Tibial artery (tissue), 1 donor: ENCODE measurements around a stretch of chr2.

DNA sequence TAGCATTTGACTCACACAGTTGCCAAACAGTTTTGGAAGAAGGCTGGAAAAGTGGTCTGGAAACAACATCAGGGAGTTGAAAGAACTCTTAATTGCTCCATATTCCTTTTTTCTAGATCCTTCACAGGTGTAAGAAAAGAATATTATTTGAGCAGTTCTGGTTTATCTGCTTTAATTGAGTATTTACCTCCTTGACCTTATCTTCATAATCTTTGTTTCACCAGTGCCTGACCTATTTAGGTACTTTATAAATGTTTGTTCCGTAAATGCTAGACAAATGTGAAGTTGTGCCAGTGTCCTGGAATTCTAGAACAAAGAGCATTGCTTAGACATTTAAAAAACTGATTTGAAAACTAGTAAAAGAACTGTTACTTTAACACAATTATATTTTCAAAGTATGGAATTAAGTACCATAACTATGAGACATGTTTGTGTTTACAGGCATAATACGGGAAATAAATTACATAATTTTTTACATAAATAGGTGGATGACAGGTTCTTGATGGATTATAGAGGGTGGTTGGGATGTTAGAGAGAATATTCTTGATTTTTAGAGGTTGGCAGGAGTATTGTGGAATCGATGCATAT lies 15.2 kb downstream of the SPOPL start:
- PRO-cap, result no peak

- PRO-cap, result no peak
Measured at GRCh38 chr2:142462817-142463037, 331.9 kb upstream of the LRP1B start.

DNA sequence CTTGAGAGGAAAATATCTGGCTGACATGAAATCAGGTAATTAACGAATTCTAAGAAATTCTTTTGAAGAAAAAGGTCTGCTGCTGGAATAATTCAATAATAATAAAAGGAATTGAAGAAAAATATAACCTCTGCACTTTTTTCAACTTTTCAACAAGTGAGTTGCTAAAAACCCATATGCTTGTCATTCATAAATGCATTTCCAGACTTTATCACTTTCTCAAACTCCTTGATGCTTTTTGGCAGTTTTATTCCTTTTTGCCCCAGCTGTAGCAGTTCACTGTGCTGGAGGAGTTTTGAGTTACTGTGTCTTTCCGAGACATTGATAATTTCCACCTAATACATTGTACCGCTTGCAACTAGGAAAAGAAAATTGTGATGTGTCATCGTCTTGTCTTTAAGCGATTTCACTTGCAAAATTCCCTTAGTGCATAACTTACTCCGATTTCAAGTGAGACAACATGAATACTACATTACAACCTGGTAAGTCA lies 340.7 kb upstream of the KYNU start:
- PRO-cap, result no peak

DNA sequence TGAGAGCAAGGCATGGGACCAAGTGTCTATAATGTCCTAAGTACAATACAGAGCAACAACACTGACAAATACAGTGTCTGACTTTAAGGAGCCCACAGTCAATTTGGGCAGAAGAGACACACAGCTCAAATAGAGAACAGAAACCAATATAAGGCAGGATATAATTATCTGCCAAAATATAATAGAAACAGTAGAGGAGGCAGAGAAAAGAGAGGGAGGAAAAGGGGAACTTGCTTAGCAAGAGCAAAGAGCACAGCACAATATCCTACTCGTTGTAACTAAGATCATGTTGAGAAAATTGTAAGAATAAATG lies 12.1 kb downstream of the ARHGAP15 start:
- PRO-cap, result no peak

- PRO-cap, result no peak
Measured at GRCh38 chr2:143845085-143845479, 487.2 kb downstream of the GTDC1 start.

DNA sequence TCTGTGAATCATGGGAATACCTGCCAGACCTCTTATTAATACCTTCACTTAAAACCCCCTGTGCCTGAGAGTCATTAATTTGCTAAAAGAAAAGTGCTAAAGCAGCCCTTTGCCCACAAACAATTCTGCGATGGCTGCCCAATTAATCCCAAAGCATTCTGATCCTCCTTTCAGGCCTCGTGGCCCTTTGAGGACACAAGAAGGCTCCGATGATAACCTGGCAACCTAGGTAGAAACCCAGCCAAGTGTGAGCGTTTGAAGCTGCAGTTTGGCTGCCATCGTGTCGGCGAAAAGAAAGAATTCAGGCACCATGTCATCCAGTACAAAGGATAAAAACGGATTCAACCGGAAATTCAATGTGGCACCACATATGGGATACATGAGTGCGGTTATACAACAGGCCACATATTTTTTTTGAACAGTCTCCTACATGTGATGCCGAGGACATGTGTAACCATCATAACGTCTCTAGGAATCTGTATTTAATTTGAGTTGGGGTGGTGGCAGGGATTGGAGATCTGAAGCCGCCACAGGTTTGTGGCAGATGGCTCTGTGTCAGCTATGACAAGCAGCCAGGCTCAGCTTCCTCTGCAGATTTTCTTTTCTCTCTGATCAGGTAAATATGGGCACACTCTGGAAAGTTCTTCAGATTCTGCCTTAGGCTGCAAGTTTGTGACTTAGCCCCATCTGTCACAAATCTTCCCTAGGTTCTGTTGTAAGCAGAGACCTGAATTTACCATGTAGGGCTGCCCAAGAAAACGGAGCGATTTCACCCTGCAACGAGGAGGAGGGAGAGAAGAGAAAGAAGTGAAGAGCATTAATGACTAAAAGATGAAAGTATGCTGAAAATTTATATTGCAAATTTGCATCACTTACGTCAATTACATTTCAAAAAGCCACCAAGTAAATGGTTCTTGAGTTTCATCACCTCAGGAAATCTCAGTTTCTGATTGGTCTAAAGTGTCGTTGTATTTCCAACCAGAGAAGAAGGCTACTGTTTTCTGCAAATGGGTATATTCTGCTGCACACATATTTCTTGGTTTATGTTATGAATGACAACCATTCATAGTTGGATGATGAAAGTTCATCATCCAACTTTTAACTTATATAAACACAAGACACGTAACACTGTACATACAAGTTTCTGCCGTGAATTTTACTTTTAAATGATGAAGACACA lies 385.6 kb downstream of the GTDC1 start:
- PRO-cap, result no peak

DNA sequence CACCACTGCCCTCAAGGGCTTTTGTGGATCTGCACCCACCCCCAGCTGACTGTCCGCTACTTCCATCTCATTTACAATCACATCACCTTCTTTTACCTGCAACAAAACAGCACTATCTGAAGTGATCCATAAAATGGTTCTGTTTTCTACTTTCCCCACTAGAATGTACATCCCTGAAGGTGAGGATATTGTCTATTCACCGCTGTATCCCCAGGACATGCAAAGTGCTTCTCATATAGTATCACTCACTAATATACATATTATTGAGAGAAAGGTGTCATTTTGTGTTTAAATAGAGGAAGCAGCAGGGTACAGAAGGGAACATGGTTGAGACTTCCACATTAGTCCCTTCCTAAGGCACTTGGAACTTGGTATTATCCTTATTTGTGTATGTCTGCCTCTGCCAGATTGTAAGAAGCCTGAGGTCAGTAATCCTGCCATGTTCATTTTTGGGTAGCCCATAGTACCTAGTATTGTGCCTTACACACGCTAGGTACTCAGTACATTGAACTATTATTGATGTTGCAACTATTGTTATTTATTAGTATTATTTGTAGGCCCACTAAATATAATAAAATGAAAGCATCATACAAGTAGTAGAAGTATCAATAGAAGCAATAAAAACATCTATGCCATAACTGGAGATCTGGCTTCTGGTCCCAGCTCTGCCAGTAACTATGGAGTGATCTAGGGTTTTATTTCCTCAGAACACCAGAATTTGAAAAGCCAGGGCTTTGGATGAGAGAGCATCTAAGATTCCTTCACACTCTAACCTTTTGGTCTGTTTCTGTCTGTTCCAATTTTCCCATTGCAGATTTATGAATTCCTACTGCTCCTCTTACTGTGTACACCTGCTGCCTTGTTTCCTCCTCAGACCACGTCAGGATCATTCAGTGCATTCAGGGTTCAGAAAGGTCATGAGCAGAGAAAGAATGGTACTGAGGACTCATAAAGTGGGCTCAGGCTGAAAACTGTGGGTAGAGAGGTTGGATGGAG lies 48.9 kb upstream of the GTDC1 start:
- PRO-cap, result no peak

DNA sequence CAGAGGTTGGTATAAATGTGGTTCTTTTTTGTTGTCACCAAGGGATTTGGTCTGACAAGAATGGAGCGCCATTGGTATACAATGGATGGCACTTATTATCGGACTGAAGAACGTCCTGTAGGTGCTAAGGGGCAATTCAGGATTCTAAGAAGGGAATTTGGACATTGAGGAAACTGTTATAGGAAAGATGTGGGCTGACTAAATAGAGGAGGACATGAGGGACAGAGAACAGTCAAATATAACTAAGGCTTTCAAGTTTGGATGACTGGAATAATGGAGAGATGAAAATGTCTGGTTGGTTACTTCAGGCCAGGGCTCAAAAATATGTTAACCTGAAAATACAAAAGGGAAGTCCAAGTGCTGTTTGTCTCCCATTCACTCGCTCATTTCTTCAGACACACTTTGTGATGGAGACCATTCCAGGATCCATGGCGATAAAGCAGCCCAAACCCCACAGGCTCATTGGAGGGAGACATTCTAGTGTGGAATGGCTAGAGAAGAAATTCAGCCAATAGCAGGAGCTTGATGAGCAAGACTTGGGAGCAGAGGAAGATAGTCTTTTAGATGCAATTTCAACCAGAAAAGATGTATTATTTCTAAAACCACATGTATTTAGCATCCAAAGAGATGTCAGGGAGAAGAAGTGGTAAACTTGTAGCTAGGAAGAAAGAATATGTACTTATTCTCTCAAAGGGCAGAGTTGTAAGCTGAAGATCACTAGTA lies 88.6 kb upstream of the GTDC1 start:
- PRO-cap, result no peak

DNA sequence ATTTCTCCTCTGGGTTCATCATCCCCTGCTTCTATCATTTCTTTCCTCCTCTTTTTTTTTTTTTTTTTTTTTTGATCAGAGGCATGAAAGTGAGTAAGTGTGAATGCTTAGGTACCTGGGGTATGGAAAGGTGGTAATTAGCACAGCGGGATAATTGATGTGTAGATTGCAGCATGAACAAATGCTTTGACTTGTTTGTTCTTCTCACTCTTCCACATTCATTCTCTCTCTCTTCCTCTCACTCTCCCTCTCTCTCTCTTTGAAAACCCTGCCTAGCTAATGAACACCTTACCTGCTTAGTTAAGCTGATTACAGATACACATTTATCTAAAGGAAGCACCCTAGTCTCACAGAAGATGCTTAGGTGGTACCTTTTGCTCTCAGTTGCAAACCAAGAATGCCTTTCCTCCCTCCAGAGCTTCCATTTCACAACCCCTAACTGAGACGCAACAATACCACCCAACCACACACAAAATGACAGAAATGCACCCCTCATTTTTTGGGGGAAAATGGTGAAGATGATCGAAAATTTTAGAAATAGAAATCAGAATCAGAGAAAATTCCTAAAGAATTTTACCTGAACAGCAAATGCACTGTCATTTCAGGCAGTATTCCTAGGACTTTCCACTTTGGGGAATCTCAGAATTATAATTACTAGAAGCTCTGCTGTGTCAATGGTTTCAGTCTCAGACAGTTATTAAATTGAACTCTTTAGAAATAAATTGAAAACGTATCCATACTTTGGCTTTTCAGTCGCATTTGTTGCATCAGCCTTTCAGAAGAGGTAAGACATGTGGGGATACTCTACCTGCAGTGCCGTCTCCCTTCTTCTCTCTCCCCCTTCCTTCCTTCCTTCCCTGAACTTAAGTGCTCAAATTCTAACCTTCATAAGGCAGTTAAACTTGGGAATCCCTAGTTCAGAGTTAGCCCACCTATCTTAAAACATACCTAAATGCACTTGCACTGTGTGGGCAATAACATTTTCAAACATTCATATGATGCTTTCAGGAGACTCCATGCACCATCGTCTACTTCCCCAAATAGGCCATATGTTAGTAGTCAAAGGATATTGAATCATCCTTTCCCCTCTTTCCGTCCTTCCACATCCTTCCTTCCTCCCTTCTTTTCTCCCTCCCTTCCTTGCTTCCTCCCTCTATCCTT lies 74.3 kb downstream of the ZEB2 start:
- PRO-cap, result no peak

- PRO-cap, result no peak
Measured at GRCh38 chr2:144462087-144462854, 57.6 kb downstream of the ZEB2 start.

DNA sequence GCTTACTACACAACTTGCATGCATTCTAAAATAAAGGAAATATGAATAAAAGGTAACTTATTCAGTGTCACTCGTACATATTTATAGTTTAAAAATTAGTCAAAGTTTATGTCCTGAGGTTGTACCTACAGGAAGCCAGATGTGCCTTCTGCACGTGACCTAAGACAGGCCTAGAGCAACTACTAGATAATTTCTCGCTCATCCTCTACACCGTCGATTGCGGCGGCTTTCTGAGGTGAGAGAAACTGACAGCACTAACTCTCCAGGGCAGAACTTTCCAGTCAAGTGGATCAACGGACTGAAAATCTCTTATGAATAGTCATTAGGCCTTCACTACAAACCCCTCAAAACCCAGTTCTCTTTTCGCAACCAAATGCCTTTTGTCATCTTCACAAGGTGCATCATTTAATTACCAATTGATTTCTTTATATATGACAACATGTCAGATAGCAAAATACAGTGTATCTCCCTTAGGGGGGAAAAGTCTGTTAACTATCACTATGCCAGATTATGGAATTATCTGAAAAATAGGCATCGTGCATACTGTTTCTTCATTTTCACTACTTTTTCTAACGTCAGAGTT lies 54.1 kb downstream of the ZEB2 start:
- PRO-cap, result no peak

DNA sequence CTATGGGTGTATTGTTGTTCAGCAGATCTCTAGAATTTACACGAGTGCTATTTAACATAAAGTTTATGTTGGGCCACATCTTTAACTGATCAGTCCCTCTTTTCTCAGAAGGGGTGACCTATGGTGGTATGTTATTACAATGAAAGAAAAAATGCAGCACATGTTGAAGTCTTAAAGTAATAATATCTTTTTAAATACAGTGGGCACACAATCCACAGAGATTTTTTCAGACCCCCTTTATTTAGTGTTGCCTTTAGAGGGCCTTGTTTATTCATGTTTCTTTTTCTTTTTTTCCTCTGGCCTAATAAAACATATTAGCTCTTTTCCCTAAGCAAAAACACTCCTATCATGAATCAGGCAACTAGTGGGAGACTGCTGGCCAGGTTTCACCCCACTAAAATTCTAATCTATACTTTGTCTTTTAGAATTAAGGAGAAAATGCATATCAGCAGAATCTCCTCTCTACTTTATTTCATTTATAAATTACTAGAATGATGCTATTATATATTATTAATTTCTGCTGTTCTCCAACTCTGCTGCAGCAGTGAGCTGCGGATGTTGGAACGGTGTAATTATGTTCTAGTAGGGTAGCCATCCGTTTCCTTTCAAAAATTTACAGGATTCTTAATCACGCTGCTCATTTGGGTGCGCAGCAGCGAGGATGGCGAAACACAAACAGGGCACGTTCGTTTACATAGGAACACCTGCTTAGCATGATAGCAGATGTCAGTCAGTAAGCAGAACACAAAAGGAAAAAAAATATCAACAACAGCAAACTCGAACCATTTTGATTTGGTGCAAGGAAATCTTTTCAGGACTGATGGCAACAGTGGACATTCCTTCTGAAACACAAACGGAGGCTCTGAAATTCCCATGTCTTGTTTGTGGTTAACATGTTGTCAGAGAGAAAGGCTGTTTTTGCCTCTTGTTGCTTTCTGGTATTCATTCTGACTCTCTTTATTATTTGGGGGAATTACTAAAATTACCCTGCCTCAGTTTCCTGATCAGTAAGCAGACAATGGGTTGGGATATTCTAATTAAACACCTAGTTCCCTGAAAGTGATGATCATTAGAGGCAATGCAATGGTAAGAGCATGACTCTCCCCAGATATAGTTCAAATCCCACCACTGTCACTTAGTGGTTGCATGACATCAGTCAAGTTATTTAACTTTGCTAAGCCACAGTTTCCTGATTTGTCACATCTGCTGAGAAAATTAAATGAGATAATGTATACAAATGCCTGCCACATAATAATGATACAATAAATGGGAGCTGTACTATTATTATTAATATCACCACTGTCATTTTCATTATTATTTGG lies 30.4 kb downstream of the ZEB2 start:
- PRO-cap, result no peak

DNA sequence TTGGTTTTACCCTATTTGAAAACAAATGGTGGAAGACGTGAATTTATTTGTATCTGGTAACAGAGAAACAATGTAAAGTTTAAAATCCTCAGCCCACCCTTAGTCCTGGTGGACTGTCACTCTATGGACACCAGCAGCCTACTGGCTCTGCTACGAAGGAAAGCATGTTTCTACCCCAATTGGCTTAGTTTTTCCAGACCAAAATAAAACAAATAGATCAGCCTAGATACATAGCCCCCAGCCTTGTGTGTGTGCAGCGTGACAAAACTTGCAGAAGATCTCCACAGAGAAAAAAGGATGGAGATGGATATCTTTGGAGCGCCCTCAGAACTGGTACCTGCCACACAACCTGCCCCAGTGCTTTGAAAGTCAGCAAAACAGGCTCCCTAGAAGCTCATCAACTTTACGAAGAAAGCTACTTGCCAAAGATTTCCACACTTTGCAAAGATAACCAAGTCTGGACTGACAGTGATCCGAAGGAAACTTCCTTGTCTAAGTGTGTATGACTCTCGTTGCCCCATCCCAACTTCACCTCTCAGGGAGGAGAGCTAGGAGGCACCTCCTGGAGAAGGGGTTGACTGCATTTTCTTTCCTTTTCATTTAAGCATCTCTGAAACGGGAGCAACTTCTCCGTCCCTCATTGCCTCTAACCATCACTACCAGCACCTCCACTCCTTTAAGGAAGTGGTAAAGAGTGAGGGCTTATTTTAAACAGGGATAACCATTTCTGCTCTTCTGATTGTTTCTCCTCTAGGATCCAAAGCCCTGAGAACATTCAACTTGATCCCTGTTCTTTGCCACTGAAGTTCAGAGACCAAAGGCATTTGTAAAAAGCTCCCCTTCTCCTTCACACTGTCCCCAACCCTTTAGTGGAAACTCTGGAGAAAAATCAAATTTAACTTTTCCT lies 7.1 kb downstream of the ZEB2 start:
- PRO-cap, result bidirectional peak, plus-strand start at position 531 of the sequence, minus-strand start at position 364 of the sequence

GRCh38 chr2:144520834-144521390 lies 993 bp upstream of the ZEB2 start:
- PRO-cap, result no peak

DNA sequence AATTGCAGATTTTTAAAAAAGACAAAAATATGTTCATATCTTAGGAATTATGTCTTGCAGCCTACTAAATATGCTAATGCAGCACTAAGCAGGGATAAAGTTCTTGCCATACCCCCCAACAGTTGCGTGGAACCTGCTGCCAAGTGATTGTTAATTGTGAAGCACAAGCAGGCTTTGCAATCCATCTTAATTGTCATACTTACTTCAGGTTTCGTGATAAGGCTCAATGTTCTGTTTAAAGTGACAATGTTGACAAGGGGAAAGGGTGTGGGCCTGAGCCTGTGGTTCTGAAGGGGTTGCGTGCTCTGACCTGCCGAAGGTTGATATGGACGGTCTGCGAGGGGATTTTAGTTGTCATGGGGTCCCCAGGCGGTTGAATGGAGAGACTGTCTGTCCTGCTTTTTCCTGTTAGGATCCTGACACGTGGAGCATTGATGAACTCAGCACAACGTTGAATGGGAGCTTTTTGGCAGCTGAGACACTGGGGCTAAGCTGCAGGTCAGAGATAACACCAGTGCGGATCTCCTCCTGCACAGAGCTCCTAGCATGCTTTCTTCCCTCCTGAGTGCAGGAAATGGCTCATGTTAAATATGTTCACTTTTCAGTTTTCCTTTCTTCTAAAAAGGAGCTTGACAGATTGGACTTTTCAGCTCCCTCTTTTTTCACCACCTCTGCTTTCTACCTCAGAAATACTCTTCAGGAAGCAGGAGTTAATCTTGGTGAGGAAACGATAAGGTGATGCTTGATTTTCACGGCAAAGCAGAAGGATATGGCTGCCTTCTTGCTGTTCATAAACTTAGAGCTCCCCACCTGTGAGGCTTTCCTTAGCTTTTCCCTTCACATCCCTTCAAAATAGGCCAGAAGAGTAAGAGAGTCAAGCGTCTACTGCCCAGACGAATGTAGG lies 62.9 kb upstream of the ZEB2 start:
- PRO-cap, result no peak

- PRO-cap, result no peak
Measured at GRCh38 chr2:144648935-144649401, 129.0 kb upstream of the ZEB2 start.

- PRO-cap, result no peak
Measured at GRCh38 chr2:144660453-144661532, 140.9 kb upstream of the ZEB2 start.

DNA sequence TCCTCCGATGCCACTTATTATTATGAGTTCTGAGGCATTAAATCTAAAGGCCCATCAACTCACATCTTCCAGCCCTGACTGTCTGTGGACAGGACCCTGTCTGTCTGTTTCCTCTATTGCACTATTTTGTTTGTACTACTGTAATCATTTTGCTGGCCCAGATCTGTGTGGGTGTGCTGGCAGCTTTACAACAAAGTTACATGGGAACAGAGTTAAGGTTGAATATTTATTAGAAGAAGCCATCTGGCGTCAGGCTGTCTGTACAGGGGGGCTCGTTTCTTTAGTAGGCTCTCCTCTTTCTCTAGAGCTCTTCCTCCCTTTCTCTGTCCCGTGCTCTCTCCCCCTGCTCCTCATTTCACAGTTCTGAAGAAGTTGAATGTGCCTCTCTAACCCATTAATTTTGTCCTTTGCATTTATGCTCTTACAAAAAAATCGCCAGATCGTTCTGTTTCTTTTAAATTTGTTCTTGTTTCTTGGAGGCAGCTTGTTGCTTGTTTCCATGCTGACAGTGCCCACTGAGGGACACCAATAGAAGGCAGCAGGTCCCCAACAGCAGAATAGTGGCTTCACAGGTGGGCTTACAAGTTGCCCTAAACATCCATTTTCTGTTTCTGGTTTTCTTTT lies 315.1 kb upstream of the ZEB2 start:
- PRO-cap, result no peak

- PRO-cap, result no peak
Measured at GRCh38 chr2:145800288-145800830, 1280.4 kb upstream of the ZEB2 start.

- PRO-cap, result no peak
Measured at GRCh38 chr2:146857753-146858163, 987.1 kb upstream of the ACVR2A start.